Fibroblast of the aortic adventitia (primary cell): ENCODE measurements around the gene SAP130.

- CAGE, long polyA plus RNA = no peak
Observed at GRCh38 chr2:127218629-127218994, 1.5 kb downstream of the CYP27C1 start.

GRCh38 chr2:127257092-127257869 is 36.7 kb downstream of the ERCC3 start:
- CAGE, long polyA plus RNA = no peak

GRCh38 chr2:127300977-127301601 is 7.1 kb upstream of the ERCC3 start:
- CAGE, long polyA plus RNA = no peak

DNA sequence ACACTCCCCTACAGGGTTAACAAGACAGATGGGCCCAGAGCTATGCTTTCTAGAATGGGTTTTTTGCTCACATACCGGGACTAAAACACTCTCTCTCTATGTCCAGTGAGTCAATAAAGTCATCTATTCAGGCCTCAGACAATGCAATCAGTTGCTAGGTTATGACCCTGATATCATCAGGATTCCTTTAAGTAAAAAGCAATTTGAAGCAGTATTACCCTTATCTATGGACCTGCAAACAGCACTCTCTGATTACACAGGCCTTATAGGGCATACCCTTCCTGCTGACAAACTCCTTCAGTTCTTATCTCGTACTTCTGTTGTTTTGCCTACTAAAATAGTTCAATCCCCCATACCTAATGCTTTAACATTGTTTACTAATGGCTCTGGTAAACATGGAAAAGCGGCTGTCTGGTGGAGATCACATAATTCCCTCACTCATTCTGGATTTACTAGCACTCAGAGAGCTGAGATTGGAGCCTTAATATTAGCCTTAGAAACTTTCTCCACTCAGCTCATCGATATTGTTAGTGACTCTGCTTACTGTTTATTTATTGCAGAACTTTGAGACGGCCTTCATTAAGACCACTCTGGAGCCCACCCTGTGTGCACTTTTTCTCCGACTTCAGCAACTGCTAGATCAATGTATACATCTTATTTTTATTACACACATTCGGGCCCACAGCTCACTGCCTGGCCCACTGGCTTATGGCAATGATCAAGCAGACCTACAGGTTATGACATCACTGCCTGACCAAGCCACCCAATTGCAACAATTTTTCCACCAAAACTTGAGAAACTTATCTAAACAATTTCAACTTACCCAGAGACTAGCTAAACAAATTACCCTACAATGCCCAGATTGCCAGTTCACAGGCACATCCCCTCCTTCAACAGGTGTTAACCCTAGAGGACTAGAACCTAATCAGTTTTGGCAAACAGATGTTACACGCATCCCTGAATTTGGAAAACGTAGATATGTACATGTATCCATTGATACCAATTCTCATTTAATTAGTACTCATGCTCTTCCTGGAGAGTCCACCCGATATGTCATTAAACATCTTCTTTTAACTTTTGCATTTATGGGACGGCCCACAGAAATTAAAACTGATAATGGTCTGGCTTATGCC is 13.7 kb downstream of the MAP3K2 start:
- CAGE, long polyA plus RNA = no peak

DNA sequence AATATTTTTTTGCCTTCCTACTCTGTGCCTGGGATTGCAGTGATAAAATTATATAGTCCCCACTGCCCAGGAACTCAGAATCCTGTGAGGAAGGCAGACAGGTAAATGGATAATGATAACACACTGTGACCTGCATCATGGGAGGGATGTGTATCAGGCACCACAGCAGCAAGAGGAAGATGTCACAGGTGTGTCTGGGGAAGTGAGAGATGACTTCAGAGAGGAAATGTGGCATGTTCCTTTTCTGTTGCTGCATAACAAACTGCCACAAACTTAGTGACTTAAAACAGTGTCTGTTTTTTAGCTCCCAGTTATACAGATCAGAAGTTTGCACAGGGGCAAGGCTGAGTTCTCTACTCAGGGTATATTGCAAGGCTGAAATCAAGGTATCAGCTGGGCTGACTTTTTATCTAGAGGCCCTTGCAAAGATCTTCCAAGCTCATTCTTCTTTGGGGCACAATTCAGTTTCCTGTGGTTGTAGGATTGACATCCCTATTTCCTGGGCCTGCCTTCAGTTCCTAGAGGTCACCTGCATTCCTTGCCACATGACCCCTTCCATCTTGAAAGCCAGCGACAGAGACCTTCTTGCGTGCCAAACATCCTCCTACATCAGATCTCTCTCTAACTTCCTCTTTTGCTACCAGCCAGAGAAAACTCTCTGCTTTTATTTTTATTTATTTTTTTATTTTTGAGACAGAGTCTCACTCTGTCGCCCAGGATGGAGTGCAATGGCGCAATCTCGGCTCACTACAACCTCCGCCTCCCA is 2.1 kb upstream of the MAP3K2 start:
- CAGE, long polyA plus RNA = no peak

DNA sequence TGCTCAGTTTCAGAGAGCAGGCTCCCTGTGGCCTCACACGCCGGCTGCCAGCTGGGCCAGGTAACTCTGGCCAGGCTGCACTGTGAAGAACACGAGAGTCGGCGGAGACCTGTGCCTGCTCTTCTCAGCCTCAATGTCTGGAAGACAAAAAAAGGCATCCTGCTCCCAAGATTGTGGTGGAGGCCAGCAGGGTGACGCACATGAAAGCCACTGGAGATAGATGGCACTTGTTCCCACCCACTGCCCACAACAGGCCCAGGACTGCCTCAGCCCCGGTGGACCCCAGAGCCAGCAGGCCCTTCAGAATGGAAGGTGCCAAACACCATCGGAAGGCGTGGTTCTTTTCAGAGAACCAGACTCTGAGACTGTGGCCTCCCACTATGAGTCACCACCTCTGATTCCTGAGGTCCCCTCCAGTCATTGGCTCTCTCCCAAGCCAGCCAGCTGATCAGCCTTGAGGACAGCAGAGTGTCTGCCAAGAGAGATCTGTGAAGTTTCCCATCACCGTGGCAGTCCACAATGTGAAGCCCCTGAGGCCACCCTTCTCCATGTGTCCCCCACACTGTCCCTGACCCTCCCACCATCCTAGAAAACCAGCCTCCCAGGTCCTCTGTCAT is 10.4 kb upstream of the MAP3K2 start:
- CAGE, long polyA plus RNA = no peak

GRCh38 chr2:127526713-127527069 is 402 bp upstream of the IWS1 start:
- CAGE, long polyA plus RNA = no peak

DNA sequence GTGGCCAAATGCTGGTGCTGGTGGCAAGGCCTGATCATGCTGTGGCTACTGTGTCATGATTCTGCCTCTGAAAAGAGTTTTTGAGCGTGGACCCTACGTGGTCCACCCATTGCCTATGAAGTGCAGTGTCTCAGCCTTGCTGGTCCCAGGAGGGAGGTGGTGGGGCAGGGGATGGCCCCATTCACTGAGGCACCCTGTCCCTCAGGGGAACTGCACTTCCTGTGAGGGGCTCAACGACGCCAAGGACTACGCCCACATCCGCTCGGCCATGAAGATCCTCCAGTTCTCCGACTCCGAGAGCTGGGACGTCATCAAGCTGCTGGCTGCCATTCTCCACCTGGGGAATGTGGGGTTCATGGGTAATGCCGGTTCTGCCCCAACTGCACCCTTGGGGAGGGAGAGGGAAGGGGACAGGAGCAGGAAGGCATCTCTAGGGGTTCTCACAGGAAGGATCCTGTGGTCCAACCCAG is 42.5 kb downstream of the MYO7B start:
- CAGE, long polyA plus RNA = no peak

DNA sequence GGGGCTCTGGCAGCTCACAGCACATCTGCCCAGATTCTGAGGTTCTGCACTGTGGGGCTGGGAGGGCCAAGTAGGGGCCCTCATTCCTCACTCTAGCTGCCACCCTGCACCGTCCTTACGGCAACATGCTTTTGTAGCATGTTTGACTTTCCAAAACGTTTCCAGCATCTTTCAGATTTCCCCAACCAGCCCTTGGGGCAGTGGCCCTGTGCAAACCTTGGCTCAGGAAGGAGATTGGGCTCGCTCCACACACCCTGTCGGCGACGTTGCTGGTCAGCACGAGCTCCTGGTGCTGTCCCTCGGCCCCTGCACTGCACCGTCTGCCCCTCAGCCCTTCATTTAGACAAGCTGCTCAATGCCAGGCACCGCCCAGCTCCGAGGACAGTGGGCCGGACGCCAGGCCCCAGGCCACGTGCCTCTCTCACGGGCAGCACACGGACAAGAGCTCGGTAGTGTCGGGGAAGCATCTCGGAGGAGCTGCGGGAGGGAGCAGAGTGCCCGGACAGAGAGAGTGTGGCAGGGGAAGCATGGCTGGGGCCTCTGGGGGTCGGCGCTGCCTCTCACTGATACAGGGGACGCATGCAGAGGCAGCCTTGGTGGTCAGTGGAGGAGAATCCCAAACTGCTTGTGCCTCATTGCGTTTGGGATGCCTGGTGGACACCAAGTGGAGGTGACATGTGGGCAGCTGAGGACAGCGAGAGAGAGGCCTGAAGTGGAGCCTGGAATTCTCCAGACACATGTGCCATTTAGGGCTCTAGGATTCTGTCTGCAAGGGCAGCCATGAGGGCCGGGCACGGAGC is 7.0 kb downstream of the GPR17 start:
- CAGE, long polyA plus RNA = no peak

DNA sequence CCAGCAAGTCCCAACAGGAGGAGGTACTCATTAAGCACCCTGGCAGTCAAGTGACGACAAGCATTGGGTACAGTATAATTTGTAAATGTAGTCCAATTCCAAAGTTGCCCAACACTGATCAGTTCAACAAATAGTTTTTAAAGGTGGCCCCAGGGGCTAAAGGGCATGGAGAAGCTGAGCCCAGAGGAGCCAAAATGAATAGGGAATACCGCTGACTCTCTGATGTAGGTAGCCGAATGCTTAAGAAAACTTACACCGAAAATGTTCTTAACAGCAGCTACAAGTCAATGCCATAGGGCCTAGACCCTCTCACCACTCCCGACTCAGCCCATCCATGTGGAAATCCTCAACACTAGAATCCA is 9.9 kb downstream of the LIMS2 start:
- CAGE, long polyA plus RNA = no peak

- CAGE, long polyA plus RNA = no peak
Observed at GRCh38 chr2:127847158-127847605, 10.8 kb downstream of the POLR2D start.

DNA sequence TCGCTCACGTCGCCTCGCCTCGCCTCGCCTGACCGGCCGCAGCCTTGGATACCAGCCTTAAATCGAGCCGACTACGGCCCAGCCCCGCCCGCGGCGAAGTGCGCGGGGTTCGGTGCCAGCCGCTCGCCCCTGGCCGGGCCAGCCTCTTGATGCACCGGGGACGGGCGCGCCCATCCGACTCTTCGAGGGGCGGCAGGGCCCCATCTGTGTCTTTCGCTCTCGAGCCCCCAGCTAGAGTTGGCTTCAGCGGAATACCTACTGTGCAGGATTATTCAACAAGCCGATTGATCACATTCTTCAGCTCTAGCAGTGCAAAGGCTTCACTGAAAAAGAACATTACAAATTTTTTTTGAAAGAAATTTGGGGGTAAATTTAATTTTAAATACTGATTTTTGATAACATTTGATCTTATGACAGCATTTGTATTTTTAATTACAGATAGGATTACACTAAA is 883 bp upstream of the AMMECR1L start:
- CAGE, long polyA plus RNA = no peak

DNA sequence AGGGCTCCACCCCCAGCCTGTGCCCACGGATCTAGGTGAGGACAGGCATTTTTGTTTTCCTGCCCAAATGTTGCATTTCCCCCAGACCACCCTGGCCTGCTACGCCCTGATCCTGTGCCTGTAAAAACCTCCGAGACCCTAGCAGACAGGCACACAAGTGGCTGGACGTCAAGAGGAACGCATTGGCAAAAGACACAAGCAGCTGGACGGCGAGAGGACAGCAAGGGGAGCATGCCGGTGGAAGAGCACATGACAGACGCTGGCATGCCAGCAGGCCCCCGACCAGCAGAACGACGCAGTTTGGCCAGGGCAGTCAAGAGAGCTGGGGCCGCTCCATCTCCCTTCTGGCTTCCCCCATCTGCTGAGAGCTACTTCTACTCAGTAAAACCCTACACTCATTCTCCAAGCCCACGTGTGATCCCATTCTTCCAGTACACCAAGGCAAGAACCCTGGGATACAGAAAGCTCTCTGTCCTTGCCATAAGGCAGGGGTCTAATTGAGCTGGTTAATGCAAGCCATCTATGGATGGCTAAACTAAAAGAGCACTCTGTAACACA is 42.1 kb downstream of the SAP130 start:
- CAGE, long polyA plus RNA = no peak

GRCh38 chr2:128027442-128028183 is at the start of gene SAP130:
Gene SAP130 (minus strand): TSS chr2:128028059.
- CAGE, long polyA plus RNA = no peak

DNA sequence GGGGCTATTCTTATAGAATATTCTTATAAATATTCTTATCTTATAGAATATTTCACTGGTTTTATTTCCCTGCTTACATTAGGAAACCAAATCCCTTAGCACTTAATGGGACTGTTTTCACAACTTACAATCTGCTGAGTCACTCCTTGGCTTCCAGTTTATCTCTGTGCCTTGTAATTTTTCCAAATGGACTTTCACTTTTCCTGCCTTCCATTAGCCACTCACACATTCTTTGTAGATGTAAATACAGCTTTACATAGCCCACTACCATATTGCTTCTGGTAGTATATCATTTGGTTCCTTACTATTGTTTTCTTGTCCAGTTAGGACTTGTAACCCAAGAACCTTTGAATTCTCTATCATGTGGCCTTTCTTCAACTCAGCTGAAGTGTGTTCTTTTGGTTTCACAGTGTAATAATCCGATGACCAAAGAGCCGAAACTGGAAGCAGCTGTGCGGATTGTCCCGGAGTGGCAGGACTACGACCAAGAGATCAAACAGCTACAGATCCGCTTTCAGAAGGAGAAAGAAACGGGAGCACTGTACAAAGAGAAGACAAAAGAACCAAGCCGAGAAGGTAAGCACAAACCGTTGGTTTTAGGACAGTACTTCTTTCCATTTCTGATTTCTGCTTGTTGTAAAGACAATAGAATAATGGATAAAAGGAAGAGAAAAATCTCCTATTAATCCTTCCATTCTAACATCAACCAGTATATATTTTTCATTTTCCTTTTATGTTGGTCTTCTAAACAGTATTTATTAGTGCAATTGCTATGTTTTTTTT is 96.2 kb downstream of the UGGT1 start:
- CAGE, long polyA plus RNA = no peak

- CAGE, long polyA plus RNA = no peak
Observed at GRCh38 chr2:128282473-128282968, 36.1 kb downstream of the HS6ST1 start.

GRCh38 chr2:128289453-128290214 is 29.0 kb downstream of the HS6ST1 start:
- CAGE, long polyA plus RNA = no peak

DNA sequence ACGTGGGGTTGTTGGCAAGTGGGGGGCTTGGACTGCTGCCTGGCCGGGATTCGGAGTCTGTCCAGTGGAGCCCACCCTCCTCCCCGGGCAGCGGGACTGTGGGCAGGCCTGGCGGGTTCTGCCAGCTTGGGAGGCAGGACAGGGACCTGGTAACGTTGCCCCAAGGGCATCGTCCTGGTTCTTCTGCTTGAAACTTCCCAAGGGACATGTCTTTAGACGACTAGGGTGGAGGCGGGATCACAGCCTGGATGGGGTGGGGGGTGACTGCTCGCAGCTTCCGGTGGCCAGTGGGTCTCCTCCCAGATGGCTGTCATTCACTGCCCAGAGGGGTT is 4.1 kb upstream of the HS6ST1 start:
- CAGE, long polyA plus RNA = no peak

GRCh38 chr2:128362826-128363305 is 44.2 kb upstream of the HS6ST1 start:
- CAGE, long polyA plus RNA = no peak

GRCh38 chr2:128754132-128754532 is 435.5 kb upstream of the HS6ST1 start:
- CAGE, long polyA plus RNA = no peak